CD14-positive monocyte (primary cell): ENCODE measurements around a stretch of chr12.

DNA sequence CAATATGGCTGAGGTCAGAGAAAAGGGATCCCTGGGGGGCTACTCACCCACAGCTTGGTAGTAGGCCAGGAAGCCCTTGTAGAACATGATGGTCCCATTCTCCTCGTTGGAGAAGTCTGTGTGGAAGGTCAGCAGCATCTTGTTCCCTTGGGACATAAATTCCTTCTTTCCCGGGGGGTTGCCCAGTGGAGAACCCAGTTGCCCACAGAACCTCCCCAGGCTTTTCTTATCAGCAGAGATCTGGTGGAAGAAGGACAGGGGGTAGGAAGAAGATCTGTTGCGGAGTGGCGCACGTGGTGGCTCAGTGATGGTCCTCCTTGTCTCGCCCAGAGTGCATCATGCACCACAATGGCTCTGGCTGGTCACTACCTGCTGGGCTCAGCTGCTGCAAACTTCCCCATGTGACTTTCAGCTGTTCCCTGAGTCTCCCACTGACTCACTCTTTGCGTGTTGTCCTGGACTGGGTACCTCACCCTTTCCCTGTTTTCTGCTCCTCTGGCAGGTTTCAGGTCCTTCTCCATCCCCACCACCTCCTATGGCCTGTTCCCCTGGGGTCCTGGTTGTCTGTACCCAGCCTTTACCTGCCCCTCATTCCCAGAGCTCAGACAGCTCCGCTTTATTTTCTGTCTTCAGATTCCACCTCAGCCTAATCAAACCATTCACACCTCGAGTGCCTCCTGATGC, 2.1 kb downstream of the C1R start:
- CAGE, long polyA plus RNA: no peak

- CAGE, long polyA plus RNA: no peak
Measured at GRCh38 chr12:7101719-7102244, 7.2 kb downstream of the C1RL start.

GRCh38 chr12:7127412-7128559, 903 bp downstream of the RBP5 start:
- CAGE, long polyA plus RNA: no peak

DNA sequence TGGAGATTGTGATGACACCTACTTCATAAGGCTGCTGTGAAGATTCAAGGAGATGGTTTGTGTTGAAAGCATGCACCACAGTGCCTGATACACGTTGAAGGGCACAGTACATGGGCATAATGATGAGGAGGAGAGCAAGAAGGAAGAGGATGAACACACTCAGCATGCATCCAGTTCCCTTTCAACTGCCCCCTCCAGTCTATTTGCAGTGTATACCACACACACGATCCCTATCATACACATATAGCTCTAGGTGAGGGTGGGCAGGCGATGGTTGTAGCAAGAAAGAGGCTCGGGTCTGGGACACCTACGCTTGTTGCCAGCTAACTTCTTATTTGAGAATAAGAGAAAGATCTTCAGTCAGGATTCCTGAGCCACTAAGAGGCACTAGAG, 3.9 kb downstream of the CLSTN3 start:
- CAGE, long polyA plus RNA: no peak

GRCh38 chr12:7136747-7137256, 6.6 kb downstream of the CLSTN3 start:
- CAGE, long polyA plus RNA: no peak

DNA sequence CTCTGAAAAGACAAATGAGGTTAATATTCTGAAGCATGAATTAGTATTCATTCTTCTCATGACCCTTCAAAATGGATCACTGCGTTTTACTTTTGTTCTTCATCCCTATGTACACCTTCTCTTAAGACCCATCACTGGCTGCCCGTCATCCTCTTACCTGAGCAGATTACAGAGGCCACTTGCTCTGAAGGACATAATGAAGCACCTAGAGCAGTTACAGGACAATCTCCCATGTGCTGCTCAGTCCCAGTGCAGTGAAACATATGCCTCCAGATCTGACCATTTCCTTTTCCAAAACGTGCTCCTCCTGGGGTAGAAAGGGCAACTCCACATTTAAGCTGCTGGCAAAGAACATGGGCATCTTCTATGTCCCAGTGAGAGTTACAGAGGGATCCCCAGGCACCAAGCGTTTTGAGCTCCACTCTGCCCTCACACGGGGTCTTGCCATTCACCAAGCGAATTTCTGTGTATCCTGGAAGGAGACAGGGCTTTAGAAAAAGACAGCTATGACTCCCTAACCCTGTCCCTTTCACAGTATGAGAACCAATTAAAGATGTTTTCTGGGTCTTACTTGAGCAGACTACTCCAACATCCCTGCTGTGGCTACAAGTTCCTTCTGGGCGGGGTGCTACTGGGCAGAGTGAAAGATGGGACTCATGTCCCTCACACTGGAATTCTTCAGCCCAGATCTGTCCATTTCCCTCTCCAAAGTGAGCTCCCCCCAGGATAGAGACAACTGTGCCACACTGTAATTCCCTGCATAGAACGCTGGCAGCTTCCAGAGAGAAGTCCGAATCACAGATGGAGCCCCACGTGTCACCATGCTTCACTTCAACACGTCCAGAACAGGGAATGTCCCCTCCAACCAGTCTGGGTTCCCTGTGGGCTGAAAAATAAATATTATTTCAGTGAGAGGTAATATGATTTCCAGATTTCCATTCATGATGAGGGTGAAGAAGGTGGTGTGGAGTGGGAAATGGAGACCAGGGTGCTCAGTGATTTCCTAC, 16.1 kb downstream of the CD163 start:
- CAGE, long polyA plus RNA: no peak

DNA sequence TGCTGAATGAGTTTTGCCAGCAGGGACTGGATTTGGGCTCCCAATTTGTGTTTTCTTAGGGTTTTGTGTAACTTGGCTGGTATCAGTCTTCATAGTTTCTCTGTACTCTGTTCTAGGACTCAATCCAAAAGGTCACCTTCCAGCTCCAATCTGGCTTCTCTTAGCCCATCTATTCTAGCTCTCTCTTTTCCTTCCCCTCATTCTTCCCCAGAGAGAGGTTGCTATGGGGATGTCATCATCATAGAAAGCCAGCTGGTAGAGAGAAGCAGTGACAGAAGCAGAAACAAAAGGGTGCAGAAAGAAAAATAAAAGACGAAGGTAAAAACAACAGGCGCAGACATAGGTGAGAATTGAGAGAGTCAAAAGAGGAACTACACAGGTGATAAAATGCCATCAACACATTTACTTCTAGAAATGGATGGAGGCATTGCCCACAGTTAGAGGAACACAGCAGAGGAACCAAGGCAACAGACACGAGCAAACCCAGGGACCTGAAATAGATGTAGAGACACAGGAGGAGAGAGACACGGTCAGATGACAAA, 25.1 kb downstream of the SLC2A14 start:
- CAGE, long polyA plus RNA: no peak

- CAGE, long polyA plus RNA: no peak
Measured at GRCh38 chr12:7862716-7863517, 9.8 kb downstream of the SLC2A14 start.

DNA sequence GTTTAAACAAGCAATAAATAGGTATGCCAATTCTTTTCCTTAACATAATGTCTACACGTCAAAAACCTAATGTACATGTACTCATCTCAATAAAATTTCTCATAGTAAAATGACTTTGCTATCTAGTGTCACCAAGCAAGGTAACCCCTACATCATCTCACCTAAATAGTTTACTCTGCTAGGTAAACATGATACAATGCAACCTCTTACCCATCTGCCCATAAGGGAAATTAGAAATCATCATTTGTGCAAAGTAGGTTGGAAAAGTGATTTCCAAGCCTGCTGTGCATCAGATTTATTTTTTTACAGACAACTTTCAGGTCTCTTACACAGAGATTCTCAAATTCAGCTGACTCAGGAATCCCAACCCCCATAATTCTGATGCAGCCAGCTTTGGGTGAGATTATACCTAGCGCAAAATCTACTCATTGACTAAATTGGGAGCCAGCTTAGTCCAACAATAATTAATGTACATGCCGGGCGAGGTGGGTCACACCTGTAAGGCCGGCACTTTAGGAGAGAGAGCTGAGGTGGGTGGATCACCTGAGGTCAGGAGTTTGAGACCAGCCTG, 8.6 kb downstream of the SLC2A3 start:
- CAGE, long polyA plus RNA: start-site peak on the minus strand centred at position 98 of the sequence, 240 bp wide, 44 and 26 reads in 2 replicates

DNA sequence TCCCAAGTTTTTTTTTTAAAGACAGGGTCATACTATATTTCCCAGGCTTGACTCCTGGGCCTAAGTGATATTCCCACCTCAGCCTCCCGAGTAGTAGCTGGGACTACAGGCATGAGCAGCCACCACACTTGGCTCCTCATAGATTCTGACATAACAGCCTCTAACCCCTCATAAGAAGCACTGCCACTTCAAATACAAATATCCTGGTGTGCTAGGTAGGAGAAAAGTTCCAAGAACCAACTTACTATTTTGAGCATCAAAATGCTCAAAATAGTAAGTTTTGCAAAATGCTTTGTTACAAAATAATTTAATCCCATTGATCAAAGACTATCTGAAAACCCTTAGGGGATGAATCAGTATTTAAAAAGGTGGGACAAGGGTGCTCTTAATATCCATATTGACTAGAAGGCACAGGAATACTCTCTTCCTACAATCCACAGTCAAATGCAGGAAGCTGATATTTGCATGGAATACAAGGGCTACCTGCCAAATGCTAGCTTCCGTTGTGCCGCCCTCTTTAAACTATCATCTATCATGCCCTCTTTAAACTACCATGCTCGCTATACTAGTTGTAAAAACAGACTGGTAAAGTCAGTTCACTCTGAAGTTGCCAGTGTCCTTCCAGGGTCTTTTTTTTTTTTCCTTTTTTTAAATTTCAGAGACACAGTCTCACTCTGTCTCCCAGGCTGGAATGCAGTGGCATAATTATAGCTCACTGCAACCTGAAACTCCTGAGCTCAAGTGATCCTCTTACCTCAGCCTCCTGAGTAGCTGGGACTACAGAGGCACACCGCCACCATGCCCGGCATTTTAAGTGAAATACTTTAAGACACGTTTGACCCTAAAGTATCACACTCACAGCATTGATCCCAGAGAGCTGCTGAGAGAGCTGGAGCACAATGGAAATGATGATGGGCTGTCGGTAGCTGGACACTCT, 6.9 kb downstream of the SLC2A3 start:
- CAGE, long polyA plus RNA: no peak

DNA sequence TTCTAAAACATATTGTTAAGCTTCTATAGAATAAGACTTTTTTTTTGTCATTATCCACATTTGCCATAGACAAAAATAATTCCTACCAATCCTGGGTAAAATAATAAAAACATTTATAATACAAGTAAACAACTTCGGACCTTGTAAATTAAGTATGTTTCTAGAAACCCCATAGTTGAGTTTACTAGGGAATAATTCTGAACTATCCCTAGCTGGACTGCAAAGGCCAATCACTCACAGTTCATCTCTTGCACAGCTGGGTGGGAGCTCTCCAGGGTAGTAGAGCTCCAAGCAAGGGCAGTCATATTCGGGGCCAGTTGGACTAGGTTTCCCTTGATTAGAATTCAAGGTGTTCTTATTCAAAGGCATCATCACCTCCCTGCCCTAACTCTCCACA, 3.5 kb downstream of the SLC2A3 start:
- CAGE, long polyA plus RNA: no peak

- CAGE, long polyA plus RNA: no peak
Measured at GRCh38 chr12:8036377-8036812, 3.9 kb downstream of the FOXJ2 start.

- CAGE, long polyA plus RNA: no peak
Measured at GRCh38 chr12:8036934-8037532, 4.5 kb downstream of the FOXJ2 start.

GRCh38 chr12:8088367-8089034, 6.4 kb downstream of the NECAP1 start:
- CAGE, long polyA plus RNA: no peak

GRCh38 chr12:8221500-8221962, 5.9 kb downstream of the FAM90A1 start:
- CAGE, long polyA plus RNA: no peak

- CAGE, long polyA plus RNA: no peak
Measured at GRCh38 chr12:8242177-8242688, 14.8 kb upstream of the FAM90A1 start.

- CAGE, long polyA plus RNA: no peak
Measured at GRCh38 chr12:8285607-8286093, 58.2 kb upstream of the FAM90A1 start.

GRCh38 chr12:8644381-8645423, 17.9 kb downstream of the MFAP5 start:
- CAGE, long polyA plus RNA: no peak

- CAGE, long polyA plus RNA: no peak
Measured at GRCh38 chr12:8664016-8665009, 1.7 kb upstream of the MFAP5 start.

DNA sequence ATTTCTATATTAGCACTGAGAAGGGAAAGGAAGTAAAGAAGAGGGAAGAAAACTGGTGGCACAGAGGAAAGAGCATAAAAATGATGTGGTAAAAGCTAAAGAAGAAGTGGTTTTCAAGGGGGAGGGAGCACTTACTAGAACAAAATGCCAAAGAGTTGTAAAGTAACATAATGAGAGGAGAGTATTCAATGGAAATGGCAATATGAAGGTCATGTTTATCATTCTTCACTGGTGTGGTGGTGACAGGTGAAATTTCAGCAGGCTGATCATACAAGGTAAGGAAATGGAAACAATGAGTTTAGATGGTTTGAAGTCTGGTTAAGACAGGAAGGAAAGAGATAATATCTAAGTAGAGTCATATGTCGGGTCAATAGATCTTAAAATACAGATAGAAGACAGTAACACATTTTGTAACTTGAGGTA, 35.6 kb downstream of the KLRG1 start:
- CAGE, long polyA plus RNA: no peak